Iris pigment epithelial cell (primary cell): ENCODE results near the gene ATXN3.

- RRBS = no CpG with 5 or more reads among the region's 13 CpGs
Measured at GRCh38 chr14:91170264-91171171, 56.6 kb downstream of the DGLUCY start.

DNA sequence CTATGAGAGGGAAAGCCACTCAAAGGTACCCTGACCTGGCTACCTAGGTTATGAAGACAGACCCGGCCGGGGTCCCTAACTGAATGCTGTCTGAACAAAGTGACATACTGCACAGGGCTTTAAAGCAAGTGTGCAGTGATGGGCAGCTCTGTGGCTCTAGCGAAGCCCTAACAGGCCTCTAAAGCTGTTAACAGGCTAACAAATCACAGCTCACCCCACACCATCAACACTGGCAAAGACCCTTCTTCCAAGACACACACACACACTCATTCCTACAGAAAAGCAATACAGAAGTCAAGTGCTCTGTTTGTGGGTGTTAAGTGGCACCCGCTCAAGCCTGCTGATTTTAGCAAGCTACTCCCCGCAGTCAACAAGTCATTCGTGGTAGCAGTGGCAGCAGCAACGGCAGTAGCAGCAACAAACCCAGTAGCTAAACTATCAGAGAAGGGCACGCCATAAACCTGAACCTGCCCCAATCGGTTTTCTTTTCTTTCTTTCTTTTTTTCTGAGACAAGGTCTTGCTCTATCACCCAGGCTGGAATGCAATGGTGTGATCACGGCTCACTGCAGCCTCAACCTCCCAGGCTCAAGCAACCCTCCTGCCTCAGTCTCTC lies 80.7 kb upstream of the GPR68 start:
- RRBS = no CpG with 5 or more reads among the region's 10 CpGs

DNA sequence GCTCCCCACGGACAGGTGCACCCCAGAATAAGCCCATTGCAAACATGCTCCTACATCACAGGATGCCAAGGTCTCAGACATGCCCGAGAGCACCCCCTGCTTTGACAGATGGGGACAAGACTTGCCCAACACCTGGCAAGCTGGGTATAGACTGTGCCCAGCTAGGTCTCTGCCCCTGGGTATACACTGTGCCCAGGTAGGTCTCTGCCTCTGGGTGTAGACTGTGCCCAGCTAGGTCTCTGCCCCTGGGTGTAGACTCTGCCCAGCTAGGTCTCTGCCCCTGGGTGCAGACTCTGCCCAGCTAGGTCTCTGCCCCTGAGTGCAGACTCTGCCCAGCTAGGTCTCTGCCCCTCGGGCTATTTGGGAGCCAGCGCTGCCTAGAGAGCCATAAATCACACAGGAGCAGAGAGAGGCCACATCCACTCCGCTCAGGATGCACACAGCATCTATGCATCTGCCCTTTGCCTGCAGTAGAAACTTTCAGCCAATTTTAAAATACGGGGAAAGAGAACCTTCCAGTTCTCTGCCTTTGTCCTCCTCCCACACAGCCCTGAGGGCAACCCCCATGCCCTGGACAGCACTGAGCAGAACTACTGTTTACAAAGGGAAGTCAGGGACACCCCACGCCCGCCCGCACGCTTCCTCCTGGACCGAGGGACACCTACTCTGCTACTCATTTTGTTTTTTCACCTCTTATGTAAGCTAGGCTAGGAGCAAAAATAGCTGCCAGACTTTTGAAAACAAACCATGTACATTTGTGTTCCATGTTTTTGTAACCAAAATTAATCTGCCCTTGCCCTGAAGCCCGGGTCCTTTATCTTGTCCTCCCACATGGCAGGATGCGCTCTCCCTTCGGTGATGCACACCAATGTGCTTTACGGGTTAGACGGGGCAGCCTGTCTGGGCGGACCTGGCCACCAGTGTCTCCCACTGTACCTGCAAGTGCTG lies 85.6 kb downstream of the CCDC88C start:
- RRBS = no CpG with 5 or more reads among the region's 17 CpGs

DNA sequence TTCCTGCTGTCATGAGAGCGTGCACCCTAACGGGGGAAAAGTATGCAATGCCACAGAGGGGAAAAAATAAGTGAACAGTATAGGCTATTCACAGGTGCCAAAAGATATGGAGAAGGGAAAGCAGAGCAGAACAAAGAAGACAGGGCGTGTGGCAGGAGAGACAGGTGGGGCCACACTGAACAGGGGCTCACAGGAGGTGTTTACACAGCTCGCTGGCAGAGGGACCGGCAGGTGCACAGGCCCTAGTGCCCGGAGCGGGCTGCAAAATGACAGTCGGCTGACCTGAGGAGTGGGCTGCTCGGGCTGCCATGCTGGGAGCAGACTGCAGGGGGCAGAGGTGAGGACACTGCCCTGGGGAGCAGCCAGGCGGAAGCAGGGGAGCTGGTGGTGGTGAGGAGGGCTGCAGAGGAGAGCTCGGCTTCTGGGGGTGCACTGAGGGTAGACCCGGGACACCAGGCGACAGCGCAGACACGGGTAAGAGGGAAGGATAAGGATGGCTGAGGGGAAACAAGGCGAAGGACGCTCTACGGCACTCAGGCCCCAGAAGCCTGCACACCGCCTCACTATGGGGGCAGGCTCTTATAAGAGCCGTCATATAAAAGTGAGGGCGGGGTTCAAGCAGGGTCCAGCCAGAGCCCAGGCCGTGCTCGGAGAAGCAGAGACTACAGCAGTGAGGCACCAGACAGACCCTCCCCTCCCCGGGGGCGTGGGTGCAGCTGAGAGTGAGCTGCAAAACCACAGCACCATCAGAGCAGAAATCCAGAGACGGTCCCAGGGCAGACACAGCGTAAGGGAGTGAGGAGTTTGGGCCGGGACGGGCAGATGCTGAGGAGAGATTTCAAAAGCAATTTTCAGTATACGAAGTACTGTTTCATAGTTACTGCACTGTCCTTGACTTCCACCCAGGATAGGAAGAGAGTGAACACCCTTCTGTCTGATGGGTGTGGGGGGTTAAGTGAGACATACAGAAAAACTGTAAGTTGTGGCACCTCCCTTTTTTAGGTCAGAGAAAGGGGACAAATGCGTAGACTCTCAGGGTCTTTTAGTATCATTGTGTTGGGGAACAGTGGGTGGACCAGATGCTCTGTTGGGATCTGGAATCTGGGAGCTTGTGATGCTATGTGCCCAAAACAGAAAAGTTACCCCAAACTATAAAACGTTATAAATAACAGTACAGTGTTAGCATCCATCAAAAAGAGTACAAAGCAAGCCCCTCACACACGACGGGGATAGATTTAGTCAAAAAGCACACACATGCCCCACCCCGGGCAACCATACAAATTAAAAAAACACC lies 62.4 kb downstream of the CCDC88C start:
- RRBS = no CpG with 5 or more reads among the region's 35 CpGs

DNA sequence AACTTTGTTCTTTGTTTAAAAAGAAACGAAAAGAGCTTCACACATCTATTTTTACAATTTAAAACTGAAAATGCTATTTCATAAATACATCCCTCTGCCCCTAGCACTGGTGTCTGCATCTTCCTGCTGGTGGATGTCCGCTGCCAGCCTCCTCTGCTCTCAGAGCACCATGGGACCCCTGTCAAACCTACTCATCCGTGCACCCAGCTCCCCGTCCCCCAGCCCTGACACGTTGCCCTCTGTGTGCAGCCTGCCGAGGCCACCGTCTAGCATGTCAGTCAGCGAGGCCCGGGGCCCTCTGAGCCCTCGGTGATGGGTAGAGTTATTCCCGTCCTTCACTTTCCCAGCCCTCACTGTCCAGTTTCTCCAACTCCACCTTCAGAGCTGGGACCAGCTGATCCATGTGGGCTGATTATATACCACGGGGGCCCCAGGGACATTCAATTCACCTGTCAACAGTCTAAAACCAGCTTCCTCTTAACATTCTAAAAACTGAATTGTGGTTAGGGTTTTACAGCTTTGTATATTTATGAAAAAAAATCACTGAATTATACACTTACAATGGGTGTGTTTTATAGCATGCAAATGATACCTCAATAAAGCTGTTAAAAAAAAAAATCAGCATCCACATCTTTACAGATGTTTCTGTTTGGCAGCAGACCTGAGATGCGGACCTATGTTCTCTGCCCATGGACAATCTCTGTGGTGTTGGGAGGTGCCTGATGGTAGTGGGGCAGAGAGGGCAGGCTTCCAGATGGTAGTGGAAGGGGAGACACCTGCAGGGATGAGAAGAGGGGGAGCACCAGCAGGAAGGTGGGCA lies 61.3 kb downstream of the CCDC88C start:
- RRBS = no CpG with 5 or more reads among the region's 13 CpGs

GRCh38 chr14:91373476-91374389 lies 43.9 kb downstream of the CCDC88C start:
- RRBS = no CpG with 5 or more reads among the region's 12 CpGs

GRCh38 chr14:91392493-91393537 lies 24.8 kb downstream of the CCDC88C start:
- RRBS = no CpG with 5 or more reads among the region's 27 CpGs

- RRBS = 2% methylated on average over 24 of the region's 48 CpGs
Measured at GRCh38 chr14:91418057-91418433, 425 bp upstream of the CCDC88C start.

DNA sequence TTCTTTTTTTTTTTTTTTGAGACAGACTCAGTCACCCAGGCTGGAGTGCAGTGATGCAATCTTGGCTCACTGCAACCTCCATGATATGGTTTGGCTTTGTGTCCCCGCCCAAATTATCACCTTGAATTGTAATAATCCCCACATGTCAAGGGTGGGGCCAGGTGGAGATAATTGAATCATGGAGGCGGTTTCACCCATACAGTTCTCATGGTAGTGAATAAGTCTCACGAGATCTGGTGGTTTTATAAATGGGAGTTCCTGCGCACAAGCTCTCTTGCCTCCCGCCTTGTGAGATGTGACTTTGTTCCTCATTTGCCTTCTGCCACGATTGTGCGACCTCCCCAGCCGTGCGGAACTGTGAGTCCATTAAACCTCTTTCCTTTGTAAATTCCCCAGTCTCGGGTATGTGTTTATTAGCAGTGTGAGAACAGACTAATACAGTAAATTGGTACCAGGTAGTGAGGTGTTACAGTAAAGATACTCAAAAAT lies 8.0 kb upstream of the CCDC88C start:
- RRBS = no CpG with 5 or more reads among the region's 10 CpGs

DNA sequence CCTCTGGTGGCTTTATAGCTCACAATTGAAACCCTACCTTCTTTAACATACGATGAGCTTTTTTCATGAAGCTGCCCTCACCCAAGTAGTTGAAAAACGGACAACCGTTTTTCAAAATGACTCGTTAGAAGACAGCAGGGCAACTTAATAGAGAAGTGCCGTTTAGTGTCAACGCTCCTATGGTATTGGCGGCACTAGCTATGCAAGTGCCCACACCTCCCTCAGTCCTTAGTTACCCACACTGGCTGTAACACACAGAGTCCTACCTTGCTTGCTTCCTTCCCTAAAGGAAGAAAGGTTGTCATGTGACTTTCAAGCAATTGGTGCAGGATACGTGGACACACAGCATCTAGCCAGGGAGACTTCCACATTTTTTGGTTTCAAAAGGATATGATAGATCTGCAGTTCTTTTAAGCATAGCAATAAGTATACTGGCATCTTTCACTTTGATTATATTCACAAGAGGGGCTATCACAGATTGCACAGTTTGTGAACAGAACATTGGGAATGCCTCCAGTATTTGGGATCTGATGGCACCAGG lies 825 bp upstream of the TRIP11 start:
- RRBS = no CpG with 5 or more reads among the region's 8 CpGs

DNA sequence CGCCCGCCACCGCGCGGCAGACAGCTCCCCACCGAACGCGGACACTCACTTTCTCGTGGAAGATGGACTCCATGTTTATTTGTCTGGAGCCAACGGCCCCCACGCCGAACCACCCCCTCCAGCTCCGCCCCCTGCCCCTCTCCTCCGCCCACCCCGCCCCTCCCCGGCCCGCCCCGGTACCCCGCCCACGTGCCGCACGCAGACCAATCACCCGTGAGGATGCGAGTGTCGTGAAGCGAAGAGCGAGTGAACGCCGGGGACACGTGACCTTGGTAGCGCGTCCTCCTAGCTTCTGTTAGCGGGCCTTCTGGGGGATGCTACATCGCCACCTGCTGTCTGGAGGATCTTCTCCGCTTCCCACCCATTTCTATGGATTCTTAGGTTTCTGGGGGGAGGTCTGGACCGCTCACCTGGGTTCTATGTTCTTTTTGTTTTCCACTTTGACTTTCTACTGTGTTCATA lies at the start of gene ATXN3:
ATXN3 (minus strand) TSS at position 103 of the 462 bp plus-strand sequence.
- RRBS = 2% methylated on average over 11 of the region's 36 CpGs

GRCh38 chr14:92141811-92142343 lies 20.1 kb downstream of the CPSF2 start:
- RRBS = no CpG with 5 or more reads among the region's 3 CpGs

DNA sequence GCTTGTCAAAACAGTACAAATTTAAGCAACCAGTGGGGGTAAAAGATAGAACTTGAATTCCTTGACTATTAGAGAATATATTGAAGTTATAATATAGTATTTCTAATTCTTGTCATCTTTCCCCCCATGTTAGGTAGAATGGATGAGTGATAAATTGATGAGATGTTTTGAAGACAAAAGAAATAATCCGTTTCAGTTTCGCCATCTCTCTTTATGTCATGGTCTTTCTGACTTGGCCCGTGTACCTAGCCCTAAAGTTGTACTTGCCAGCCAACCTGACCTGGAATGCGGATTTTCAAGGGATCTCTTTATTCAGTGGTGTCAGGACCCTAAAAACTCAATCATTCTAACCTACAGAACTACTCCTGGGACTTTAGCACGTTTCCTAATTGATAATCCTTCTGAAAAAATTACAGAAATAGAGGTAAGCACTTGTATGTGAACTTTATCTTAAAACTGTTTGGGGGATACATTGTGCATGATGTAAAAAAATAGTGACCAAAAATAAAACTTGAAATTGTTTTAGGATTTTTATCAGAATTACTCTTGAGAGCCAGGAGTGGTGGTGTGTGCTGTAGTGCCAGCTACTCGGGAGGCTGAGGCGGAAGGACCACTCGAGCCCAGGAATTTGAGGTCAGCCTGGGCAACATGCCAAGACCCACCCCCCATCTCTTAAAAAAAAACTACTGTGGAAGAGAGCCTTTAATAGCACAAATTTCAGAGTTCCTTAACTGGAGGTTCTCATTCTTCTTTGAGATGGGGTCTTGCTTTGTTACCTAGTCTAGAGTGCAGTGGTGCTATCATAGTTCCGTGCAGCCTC lies 21.3 kb downstream of the CPSF2 start:
- RRBS = no CpG with 5 or more reads among the region's 9 CpGs

DNA sequence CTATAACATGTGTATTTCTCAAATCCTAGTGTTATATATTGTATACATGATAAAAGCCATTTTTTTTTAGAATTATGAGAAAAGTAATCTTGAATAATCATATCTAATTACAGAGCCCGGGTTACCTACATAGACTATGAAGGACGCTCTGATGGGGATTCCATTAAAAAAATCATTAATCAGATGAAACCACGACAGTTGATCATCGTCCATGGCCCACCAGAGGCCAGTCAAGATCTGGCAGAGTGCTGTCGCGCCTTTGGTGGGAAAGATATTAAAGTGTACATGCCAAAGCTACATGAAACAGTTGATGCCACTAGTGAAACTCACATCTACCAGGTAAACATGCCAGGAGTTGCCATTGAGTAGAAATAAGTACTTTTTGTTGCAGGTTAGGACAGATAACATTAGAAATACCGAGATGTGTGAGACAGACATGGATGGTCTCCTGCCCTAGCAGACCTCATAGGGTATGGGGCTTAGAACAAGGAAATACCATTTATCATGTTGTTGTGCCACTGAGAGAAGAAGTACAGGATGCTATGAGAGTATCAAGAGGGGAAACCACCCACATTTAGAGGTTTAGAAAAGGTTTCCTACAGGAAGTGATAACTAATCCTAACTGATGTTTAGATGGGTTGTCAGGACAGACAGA lies 35.9 kb downstream of the CPSF2 start:
- RRBS = no CpG with 5 or more reads among the region's 7 CpGs

- RRBS = no CpG with 5 or more reads among the region's 12 CpGs
Measured at GRCh38 chr14:92207012-92207544, 85.3 kb downstream of the CPSF2 start.

GRCh38 chr14:92540466-92541219 lies 27.1 kb downstream of the RIN3 start:
- RRBS = no CpG with 5 or more reads among the region's 7 CpGs

- RRBS = no CpG with 5 or more reads among the region's 5 CpGs
Measured at GRCh38 chr14:92603303-92603655, 89.7 kb downstream of the RIN3 start.

DNA sequence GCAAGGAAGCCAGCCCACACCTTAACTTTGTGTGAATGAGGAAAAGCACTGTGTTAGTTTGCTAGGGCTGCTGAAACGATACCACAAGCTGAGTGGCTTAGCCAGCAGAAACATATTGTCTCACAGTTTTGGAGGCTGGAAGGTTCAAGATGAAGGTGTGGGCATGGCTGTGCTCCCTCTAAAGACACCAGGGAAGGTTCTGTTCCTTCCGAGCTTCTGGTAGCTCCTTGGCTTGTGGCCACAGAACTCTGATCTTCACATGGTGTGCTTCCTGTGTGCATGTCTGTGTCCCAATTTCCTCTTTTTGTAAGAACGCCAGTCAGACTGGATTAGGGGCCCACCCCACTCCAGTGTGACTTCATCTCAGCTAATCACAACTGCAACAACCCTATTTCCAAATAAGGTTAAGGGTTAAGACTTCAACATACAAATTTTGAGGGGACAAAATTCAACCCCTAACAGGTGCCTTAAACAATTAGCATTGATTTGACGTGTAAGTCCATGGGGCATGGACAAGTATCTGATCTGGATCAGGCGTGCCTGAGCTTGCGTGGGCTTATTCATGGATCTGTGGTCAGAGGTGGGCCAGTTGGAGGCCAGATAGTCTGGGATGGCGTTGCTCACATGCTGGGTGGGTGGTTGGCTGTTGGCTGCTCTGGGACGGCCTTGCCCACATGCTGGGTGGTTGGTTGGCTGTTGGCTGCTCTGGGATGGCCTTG lies 88.6 kb downstream of the LGMN start:
- RRBS = no CpG with 5 or more reads among the region's 8 CpGs

DNA sequence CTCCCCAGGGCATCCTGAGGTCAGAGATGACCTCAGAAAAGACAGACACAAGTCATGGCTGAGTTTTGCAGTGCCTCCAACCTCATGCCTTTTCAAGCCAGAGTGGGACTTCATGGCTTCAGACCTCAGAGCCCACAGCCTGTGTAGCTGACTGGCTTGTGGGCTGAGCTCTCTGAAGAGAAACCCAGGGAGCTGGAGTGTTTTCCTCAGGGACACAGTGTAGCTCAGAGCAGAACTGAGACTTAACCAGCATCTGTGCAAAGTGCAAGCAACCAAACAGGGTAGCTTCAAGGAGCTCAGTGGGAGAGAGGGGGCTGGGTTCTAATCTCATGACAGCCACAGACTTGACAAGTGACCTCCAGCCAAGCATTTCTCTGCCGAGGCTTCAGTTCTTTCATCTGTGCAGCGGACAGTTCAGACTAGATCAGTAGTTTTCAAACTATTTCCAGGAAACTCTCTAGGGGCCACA lies 80.1 kb downstream of the LGMN start:
- RRBS = no CpG with 5 or more reads among the region's 2 CpGs